Measurements from ENCODE around the gene SGK1.

DNA sequence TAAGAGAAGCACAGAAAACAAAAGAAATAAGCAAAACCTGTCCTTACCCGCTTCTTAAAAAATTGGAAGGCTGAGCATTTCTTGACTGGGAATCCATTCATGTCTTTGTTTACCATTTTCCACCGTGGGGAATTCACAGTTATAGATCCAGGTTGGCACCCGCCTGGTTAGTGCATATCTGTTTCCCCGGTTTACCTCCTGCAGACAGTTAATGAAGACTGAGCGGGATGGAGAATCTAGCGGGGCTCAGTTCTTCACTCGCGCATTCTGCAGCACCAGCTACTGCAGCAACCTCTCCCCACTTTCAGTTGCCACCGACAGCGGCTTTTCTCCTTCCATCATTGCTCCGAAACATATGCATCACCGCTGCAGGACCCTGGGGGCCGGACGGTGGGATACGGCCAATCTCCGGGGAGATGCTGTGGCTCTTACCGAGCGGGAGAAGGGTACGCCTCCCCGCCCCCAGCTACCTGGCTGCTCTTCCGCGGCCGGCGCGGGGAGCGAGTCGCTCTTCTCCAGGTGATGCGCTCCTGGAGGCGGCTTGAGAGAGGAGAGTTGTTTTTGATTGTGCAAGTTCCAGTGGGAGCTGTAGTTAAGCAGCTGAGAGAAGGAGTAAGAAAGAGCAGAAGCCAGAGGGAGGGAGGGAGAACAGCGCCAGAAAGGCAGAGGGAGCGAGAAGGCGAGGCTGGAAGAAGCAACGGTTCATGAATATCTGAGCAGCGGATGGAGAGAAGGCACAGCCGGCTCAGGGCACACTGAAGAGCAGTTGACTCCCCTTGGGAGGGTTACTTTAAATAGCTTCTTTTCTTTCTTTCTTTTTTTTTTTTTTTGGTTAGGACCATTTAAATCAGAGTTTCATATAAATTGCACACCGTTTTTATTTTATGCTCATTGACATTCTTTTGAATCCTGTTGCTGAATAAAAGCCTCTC lies at the start of gene SGK1:
TSS of gene SGK1 (minus strand) at position 768 of the 932 bp plus-strand sequence.
- CAGE, long polyA plus RNA, result no peak
- RRBS, result 2% methylated on average over 7 of the region's 36 CpGs

- CAGE, long polyA plus RNA, result no peak
- RRBS, result no CpG with 5 or more reads among the region's 2 CpGs
Measured at GRCh38 chr6:134318730-134319039, 773 bp upstream of the SGK1 start.

- CAGE, long polyA plus RNA, result no peak
- RRBS, result no CpG with 5 or more reads among the region's 8 CpGs
Measured at GRCh38 chr6:134422536-134423364, 104.8 kb upstream of the SGK1 start.

- CAGE, long polyA plus RNA, result no peak
- RRBS, result no CpG with 5 or more reads among the region's 6 CpGs
Measured at GRCh38 chr6:134523190-134523930, 205.4 kb upstream of the SGK1 start.

DNA sequence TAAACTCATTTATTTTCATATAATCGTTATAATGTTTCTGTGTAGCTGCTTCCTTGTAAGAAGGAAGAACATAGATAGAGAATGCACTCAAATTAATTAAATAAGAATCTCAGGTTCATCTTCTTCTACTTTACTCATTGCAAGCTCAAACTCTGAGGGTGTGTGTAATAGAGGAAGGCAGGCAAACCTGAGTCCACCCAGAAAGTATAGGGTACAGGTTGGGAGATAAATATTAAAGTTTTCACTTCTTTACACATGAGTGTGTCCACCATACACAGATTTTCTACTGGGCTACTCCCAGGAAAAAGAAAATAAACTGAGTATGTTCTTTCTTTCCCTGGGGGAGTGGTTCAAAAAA lies 305.7 kb downstream of the ALDH8A1 start:
- CAGE, long polyA plus RNA, result no peak
- RRBS, result no CpG with 5 or more reads among the region's 1 CpG

- CAGE, long polyA plus RNA, result no peak
- RRBS, result no CpG with 5 or more reads among the region's 3 CpGs
Measured at GRCh38 chr6:135030173-135030652, 24.4 kb downstream of the HBS1L start.

DNA sequence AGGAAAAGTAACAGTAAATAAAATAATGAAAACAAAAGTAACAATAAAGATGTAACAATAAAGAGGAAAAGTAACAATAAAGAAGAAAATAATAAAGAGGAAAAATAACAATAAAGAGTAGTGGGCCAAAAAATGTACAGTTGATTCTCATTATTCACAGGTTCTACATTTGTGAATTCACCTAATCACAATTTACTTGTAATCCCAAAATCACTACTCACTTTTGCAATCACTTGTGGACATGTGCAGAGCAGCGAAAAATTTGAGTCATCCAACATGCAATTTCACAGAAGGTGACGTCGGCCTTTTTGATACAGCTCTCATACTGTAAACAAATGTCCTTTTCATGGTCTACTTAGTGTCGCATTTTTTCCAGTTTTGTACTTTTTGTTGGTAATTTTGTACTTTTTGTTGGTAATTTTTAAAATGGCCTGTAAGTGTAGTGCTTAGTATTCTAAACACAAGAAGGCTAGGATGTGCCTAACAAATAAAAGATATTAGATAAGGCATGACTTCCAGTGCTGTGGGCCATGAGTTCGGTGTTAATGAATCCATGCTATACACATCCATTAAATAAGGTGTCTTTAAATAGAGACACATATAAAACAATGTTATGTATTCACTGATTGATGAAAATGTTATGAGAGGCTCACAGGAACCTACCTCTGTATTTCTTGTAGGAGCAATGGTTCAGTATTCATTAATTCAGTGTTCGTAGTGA lies 23.8 kb downstream of the HBS1L start:
- CAGE, long polyA plus RNA, result no peak
- RRBS, result no CpG with 5 or more reads among the region's 6 CpGs

DNA sequence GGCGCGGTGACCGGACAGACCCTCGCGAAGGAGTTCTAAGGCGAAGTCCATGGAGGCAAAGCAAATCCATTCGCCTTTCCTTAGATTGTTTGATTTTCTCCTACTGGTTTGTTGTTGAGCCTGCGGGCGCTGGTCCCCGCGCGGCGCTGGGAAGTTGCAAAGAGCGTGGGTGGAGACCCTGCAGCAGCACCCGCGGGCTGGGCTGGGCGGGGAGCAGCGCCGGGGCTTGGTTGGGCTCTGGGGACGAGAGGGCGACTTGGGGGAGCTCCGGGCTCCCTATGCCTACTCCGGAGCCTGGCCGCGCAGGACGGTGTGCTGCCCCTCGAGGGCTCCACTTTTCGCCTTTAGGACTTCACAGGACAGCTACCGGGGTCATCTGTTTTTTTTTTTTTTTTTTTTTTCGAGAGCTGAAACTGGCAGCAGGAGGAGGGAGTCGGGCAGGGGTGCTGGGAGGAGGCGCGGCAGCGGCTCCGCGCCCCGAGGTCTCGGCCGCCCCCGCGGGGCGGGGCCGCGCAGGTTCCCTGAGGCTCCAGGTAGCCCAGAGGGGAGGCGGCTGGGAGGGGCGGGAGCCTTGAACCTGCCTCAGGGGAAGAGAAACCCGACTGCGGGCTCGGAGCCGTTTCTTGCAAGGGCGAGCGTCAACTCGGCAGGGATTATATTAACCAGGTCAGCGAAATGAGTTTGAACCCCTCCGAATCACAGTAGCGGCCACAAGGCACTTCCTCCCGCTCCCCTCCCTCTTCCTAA lies 1.7 kb downstream of the MYB start:
- CAGE, long polyA plus RNA, result no peak
- RRBS, result 4% methylated on average over 10 of the region's 57 CpGs

DNA sequence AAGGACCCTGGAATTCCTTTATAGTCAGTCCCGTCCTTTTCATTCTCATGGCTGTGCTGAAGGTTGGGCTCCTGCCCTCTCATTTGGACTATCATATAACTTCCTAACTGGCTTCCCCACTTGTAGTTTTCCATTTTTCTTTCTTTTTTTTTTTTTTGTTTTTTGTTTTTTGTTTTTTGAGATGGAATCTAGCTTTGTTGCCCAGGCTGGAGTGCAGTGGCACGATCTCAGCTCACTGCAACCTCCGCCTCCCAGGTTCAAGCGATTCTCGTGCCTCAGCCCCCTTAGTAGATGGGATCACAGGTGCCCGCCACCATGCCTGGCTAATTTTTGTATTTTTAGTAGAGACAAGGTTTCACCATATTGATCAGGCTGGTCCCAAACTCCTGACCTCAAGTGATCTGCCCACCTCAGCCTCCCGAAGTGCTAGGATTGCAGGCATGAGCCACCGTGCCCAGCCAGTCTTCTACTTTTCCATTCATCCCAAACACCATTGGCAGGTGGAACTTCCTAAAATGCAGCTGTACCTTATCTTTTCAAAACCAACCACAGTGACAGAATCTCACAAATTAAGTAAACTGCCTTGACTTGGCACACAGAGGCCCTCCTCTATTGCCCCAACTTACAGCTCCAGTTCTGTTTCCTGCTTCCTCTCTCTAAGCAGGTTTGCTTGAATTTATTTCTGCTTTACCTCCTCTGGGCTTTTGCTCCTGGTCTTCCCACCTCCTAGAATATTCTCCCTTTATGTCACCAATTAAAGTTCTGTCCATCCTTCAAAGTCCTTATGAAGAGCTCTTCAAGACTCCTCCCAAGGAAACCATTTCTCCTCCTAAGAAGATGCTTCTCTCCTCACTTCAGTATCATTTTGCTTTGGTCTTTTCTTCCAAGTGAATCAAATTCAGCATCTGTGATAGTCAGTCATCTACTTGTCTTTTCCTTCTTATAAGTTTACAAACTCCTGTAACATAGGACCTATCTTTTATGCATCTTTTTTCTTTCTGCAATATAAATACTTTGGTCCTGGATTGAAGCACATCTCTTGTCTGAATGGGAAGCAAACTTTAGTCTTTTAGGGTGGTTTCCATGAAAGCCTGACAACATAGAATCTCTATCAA lies 7.6 kb downstream of the MYB start:
- CAGE, long polyA plus RNA, result no peak
- RRBS, result no CpG with 5 or more reads among the region's 8 CpGs

GRCh38 chr6:136014588-136015575 lies 163.4 kb downstream of the PDE7B start:
- CAGE, long polyA plus RNA, result no peak
- RRBS, result no CpG with 5 or more reads among the region's 16 CpGs

DNA sequence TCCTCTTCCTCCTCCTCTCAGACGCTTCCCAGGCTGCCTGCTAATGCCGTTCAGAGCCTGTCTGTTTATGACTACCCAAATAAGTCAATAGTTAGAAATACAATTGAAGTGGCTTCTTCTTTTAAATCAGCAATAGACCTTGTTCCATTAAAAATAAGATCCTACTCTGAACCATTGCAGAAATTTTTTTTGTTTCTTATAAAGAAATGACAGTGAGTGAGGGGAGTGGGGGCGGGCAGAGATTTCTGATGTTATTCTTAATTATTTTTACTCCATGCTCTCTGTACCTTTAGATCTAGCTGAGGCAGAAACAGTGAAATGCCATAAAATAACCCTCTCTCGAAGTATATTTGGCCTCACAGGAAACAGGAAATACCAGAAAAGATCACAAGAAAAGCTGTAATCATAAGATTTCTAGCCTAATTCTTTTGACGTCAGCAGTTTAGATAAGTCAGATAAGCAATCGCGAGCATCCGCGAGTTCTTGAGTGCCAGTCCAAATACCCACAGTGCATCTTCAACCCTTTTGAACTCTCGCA lies 199.1 kb downstream of the MTFR2 start:
- CAGE, long polyA plus RNA, result no peak
- RRBS, result no CpG with 5 or more reads among the region's 10 CpGs

GRCh38 chr6:136068016-136068403 lies 182.1 kb downstream of the MTFR2 start:
- CAGE, long polyA plus RNA, result no peak
- RRBS, result no CpG with 5 or more reads among the region's 8 CpGs

GRCh38 chr6:136252662-136253054 lies 2.5 kb upstream of the MTFR2 start:
- CAGE, long polyA plus RNA, result no peak
- RRBS, result no CpG with 5 or more reads among the region's 4 CpGs

DNA sequence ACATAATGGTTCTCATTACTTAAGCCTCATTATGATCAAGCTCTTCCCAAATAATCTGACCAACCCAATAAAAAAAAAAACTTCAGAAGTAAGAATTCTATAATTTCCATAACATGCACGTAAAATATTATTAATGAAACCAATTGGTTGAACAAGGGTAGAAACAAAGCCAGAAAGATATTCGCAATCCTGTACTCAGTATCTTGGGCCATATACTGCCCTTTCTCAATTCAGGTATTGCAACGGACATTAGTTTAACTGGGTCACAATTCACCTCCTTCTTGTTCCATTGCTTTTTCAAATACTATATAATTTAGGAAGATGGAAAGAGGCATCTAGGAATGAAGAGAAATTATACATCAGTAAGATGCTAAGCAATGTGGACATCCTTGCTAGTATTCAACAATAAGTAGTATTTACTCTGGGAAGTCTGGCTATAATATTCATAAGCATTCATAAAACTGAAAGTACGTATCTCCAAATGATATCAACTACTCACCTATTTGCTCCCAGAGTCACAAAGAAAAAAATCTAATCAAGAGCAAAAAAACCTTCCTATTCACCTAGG lies 19.5 kb downstream of the BCLAF1 start:
- CAGE, long polyA plus RNA, result no peak
- RRBS, result no CpG with 5 or more reads among the region's 4 CpGs

- CAGE, long polyA plus RNA, result no peak
- RRBS, result no CpG with 5 or more reads among the region's 5 CpGs
Measured at GRCh38 chr6:136276012-136276970, 13.4 kb downstream of the BCLAF1 start.

DNA sequence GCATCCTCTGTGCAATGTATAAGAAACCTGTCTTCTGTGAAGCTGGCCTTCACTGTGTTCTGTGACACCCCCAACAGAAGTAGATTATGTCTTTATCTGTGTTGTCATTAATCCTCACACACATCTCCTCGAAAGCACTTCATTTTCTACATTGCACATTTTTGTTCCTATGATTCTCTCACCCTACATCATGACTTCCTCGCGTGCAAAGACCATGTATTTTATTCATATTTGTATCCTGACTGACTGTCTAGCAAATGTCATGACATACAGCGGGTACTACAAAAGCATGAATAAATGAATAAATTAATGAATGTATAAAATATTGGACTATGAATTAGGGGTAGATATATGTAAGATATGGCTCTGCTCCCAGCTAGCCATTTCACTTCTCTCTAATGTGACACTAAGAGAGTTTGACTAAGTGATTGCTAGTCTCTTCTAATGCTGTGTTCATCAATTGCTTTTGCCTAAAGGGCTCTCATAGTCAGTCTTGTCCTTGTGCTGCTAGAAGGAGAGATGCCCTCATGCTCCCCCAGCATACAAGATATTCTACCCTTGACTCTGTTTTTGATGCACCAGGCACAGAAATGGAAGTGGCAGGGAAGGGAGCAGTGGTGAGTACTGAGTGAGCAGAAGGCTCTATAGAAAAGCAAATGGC lies 83.2 kb downstream of the MAP3K5 start:
- CAGE, long polyA plus RNA, result no peak
- RRBS, result no CpG with 5 or more reads among the region's 4 CpGs

GRCh38 chr6:136790062-136790261 lies 2.3 kb downstream of the MAP3K5 start:
- CAGE, long polyA plus RNA, result no peak

- CAGE, long polyA plus RNA, result no peak
- RRBS, result no CpG with 5 or more reads among the region's 2 CpGs
Measured at GRCh38 chr6:136790865-136791218, 1.4 kb downstream of the MAP3K5 start.

DNA sequence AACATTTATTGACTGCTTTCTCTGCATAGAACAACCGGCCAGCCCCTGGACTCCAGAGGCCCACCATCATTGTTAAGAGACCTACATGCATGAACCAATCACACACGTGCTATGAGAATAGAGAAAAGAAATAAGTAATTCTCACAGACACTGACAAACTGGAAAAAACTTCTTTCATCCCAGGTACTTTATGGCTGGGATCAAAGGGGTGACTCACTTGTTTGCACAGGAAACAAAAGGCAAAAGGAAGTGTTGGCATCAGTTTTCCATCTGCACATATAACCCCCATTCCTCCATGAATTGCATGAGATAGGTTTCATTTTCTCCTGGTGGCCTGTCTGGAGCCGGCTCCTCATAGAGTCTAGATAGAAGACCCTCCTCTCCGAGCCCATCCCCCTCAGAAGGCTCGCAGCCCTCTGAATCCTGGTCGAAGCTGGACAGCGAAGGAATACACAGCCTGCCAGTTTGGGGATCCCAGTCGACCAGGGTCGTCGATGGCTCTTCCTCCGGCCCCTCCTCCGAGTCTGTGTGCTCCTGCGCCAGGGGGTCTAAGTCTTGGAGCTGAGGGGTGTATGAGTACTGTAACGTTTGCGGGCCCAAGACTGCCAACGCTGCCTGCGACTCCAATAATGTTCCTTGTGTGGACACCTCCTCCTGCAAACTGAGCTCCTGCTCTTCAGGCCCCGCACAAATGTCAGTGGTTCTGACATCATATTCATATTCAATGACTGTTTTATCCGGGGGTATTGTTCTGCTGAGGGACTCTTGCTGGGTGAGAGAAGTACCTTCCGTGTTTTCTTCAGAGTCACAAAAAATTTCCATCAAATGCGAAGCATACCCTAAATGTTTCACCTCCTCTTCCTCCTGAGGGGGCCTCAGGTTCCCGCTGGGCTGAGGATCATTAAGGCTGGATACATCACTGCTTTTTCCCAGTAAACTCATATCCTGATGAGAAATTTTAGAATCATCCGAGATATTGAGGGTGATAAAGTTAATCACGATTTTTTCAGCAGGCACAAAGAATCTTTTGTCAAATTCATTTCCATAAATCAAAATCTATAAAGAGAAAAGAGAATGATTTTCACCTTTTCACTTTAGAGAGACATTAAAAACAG lies 43.1 kb downstream of the IL20RA start:
- CAGE, long polyA plus RNA, result no peak
- RRBS, result no CpG with 5 or more reads among the region's 24 CpGs

- CAGE, long polyA plus RNA, result no peak
- RRBS, result no CpG with 5 or more reads among the region's 2 CpGs
Measured at GRCh38 chr6:137207590-137207809, 11.7 kb downstream of the IFNGR1 start.

Measured in mammary epithelial cell (primary cell).